ENCODE measurements around a stretch of chr20.

GRCh38 chr20:40287233-40287799, 401.7 kb downstream of the MAFB start:
- PRO-cap, result no peak
- RAMPAGE, long total RNA, result no peak

GRCh38 chr20:40464696-40465026, 224.4 kb downstream of the MAFB start:
- PRO-cap, result no peak
- RAMPAGE, long total RNA, result no peak

DNA sequence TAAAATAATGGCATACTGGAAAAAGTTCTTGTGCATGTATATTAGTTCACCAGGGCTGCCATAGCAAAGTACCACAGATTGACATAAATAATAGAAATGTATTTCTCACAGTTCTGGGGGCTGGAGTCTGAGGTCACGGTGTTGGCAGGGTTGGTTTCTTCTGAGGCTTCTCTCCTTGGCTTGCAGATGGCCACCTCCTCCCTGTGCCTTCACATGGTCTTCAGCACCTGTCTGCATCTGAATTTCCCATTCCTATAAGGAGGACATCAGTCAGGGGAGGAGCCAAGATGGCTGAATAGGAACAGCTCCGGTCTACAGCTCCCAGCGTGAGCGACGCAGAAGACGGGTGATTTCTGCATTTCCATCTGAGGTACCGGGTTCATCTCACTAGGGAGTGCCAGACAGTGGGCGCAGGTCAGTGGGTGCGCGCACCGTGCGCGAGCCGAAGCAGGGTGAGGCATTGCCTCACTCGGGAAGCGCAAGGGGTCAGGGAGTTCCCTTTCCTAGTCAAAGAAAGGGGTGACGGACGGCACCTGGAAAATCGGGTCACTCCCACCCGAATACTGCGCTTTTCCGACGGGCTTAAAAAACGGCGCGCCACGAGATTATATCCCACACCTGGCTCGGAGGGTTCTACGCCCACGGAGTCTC, 69.9 kb downstream of the MAFB start:
- PRO-cap, result unidirectional peak, plus-strand start at position 269 of the sequence
- RAMPAGE, long total RNA, result no peak

DNA sequence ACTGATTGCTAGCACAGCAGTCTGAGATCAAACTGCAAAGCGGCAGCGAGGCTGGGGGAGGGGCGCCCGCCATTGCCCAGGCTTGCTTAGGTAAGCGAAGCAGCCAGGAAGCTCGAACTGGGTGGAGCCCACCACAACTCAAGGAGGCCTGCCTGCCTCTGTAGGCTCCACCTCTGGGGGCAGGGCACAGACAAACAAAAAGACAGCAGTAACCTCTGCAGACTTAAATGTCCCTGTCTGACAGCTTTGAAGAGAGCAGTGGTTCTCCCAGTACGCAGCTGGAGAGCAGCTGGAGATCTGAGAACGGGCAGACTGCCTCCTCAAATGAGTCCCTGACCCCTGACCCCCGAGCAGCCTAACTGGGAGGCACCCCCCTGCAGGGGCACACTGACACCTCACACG, 69.3 kb downstream of the MAFB start:
- PRO-cap, result unidirectional peak, minus-strand start at position 94 of the sequence
- RAMPAGE, long total RNA, result no peak

DNA sequence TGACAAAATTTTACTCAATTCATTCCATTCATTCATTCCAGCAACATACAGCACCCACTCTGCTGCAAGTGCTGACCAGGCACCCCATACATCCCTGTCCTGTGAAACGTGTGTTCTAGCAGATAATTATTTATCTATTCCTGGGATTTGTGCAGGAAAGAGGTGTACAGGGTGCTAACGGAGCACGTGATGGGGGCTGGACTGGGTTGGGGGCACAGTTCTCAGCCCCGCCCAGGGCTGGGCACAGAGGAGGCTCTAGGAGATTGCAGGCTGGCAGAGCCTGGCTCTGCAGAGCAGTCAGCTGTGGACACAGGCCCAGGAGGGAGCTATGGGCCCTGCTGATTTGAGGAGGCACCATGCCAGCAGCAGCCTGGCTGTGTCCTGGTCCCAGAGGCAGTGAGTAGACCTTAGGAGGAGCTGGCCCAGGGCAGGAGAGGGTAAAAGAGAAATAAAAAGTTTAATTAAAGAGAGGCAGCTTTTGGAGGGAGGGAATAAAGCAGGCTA, 19.4 kb downstream of the MAFB start:
- PRO-cap, result no peak
- RAMPAGE, long total RNA, result no peak

GRCh38 chr20:40675564-40675958, 13.5 kb downstream of the MAFB start:
- PRO-cap, result no peak
- RAMPAGE, long total RNA, result no peak

DNA sequence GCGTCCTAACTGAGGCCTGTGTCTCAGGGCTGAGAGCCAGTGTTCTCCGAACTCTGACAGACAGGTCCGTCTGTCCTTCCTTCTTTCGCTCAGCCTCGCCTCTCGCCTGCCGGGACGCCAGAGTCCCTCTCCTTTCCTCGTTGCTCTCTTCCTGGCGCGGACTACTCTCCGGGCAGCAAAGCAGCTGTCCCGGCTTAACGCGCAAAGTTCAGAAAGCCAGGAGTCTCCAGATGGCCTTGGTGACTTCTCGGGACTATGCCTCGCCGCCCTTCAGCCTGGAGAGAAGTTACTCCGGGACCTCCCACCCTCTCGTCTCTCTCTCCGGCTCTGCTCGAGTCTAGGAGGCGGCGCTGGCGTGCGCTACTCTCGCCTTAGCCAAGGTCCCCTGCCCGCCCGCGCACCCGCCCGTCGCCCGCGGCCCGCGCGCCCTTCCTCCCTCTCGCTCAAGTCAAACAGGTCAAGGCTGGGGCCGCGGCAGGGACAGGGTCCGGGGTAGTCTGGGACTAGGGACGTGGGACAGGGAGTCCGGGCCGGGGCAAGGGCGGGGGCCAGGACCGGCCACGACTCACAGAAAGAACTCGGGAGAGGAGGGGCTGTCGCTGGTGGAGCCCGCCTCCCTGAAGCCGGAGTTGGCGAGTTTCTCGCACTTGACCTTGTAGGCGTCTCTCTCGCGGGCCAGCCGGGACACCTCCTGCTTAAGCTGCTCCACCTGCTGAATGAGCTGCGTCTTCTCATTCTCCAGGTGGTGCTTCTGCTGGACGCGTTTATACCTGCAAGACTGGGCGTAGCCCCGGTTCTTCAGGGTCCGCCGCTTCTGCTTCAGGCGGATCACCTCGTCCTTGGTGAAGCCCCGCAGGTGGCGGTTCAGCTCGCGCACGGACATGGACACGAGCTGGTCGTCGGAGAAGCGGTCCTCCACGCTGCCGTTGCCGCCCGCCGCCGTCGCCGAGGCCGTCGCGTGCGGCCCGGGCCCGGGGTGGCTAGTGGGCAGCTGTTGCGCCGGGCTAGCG, 1.4 kb downstream of the MAFB start:
- PRO-cap, result unidirectional peak, minus-strand start at position 718 of the sequence
- RAMPAGE, long total RNA, result no peak

DNA sequence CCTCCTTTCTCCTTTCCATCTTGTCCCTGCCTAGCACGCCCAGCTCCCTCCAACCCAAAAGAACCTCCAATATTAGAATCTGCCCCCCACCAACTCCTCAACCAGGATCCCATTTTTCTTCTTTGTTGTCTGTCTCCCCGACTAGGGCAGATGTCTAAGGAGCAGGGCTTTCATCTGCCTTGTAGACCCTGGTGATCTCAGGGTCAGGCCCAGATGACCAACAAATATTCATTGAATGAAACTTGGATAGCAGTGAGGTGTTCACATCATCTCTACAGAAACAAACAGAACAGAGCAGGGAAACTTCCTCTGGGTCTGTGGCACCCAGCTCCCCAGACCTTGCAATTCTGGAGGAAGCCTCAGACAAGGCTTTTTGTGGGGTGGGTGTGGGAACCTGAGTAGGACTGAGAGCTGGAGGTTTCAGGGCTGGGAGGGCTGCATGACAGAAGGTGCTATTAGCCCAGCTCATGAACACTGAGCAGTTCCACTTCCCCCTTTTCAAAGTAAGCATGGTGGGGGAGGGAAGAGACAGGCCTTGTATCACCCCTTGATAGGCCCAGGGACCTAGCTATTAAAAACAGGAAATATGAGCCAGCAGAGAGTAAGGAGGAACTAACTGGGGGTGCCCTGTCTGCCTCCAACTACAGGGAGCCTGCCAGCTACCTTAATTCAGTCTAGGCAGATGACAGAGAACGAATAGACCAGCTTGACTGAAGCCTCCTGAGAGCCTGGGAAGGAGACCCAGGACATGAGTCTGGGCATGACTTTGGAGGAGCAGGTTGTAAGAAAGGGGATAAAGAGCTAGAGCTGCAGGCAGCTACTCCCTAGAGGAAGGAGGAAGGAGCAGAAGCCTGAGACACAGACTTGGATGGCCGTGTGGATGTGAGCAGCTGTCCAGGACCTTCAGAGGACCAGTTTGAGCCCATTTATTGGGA, 37.2 kb upstream of the TOP1 start:
- PRO-cap, result no peak
- RAMPAGE, long total RNA, result no peak

DNA sequence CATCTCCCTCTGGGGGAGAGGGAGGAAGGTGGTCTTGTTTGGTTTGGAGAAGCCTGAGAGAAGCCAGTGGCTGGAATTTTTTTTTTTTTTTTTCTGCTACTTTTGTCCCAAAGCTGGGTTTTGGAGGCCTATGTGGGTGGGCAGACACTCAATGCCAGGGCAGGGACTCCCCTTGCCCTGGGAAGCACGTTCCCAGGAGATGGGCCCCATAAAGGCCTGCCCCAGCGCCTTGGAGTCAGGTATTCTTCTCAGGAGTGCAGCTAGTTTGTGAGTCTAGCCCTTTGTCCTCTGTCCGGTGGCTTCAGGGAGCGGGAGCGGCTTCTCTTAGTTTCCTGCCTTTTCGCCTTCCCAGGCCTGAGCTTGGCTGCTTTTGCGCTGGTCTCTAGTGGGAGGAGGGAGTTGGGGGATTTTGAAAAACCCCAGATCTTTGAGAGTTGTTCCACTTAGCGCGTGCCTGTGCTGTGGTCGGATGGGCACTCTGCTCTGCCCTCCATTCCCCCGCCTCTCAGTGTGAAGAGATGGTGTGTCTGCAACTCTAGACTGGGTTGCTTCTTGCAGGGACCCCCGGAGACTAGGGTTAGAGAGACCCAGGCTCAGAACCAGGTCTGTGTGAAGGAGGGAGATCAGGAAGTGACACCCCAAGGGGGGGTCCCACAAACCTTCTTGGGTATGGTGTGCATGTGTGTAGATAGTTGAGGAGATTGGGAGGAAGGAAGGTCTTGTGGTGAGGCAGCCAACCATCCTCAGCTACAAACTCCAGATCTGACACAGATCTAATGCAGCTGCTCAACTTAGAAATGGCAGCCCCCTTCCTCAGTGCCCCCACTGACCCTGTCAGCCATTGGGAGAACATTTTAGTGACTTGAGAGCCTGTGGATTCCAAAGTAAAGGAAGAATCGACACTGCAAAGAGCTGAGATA, 1.3 kb downstream of the PLCG1 start:
- PRO-cap, result bidirectional peak, plus-strand start at position 238 of the sequence, minus-strand start at position 247 of the sequence; bidirectional peak, plus-strand start at position 284 of the sequence, minus-strand start at position 267 of the sequence; bidirectional peak, plus-strand start at position 580 of the sequence, minus-strand start at position 512 of the sequence
- RAMPAGE, long total RNA, result no peak

DNA sequence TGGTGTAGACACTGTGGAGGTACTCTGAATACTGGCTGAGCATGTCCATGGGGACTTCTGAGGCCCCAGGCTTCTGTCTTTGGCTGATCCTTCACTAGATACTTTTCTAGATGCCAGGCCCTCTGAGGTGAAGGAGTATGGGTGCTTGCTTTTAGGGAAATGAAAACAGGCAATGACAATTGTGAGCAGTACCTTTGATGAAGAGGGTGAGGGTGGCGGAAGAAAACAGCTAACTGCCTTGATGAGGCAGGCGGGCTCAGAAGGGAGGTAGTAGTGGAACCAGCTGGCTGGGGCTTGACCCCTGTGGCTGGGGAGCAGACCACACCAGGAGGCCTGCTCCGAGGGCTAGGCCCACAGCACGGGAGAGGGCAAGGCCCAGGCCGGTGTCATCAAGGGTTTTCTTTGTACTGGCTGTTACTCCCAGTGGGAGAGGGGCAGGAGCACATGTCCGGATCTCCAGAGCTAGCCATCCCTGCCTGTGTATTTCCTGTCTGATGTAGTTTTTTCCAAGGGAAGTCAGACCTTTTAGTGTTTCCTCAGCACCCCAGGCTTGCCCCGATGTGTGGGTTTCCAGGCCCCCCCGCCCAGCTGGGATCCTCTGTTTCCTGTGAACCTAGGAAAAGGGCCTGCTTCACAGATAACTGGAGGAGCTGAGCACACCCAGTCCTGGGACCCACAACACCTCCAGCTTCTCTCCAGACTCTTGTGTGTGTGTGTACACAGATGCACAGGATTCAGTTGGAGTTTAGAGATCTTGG, 4.0 kb downstream of the PLCG1 start:
- PRO-cap, result no peak
- RAMPAGE, long total RNA, result no peak

- PRO-cap, result no peak
- RAMPAGE, long total RNA, result no peak
These were observed 26.2 kb upstream of the EMILIN3 start for GRCh38 chr20:41392825-41393286.

- PRO-cap, result no peak
- RAMPAGE, long total RNA, result no peak
These were observed 61.7 kb upstream of the EMILIN3 start for GRCh38 chr20:41428176-41428791.

- PRO-cap, result unidirectional peak, plus-strand start at chr20:41969677
- RAMPAGE, long total RNA, result no peak
These were observed 351.4 kb upstream of the CHD6 start for GRCh38 chr20:41969475-41970048.

DNA sequence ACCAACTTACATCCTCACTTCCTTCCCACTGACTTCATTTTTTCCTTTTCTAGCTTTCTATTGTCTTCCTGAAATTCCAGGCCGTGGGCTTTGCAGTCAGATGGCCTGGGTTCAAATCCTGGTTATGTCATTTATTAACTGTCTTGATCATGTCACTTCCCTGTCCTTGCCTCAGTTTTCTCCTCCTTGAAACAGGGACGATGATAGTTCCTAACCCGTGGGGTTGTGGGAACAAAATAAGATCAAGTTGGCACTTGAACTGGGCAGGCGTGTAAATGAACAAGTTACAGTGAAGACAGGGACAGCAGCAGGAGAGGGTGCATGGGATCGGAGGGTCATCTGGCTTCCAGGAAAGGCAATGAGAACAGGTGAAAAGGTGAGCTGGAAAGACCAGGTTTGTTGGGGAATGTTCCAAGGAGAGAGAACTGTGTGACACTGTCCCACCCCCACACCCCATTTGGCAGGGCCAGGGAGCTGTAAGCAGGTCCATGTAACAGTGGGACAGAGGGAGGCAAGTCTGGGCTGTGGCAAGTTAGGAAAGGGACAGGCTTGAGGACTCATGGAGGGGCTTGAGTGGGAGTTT, 637 bp downstream of the SGK2 start:
- PRO-cap, result no peak
- RAMPAGE, long total RNA, result no peak

DNA sequence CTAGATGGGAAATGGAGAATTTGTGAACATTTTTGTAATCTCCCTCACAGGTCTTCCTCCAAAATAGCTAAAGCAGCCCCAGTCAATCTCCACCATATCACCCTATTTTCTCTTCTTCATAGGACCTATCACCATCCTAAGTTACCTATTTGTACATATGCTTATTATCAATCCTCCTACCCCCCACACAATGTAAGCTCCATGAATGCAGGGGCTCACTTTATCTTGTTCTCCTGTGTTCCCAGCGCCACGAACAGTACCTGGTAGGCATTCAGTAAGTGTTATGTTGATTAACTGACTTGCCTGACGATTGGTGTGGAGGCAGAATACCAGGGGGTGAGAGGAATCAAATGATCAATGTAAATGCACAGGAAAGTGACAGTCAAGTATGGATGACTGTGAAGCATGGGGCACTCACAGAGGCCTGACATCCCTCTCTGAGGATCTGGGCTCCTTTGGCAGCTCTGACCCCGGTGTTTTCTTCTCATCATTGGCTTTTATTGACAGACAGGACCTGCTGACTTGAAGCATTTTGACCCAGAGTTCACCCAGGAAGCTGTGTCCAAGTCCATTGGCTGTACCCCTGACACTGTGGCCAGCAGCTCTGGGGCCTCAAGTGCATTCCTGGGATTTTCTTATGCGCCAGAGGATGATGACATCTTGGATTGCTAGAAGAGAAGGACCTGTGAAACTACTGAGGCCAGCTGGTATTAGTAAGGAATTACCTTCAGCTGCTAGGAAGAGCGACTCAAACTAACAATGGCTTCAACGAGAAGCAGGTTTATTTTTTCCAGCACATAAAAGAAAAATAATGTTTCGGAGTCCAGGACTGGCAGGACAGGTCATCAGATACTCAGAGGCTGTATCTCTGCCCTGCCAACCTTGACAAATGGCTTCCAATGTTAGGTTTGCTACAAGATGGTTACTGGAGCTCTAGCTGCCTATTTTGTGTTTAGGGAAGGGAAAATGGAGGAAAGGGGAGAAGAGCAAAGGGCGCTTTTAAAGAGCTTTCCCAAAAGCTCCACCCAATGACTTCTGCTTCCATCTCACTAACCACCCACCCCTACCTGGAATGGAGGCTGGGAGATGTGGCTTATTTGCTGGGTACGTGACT, 6.0 kb upstream of the IFT52 start:
- PRO-cap, result bidirectional peak, plus-strand start at position 378 of the sequence, minus-strand start at position 258 of the sequence; bidirectional peak, plus-strand start at position 652 of the sequence, minus-strand start at position 591 of the sequence
- RAMPAGE, long total RNA, result no peak

DNA sequence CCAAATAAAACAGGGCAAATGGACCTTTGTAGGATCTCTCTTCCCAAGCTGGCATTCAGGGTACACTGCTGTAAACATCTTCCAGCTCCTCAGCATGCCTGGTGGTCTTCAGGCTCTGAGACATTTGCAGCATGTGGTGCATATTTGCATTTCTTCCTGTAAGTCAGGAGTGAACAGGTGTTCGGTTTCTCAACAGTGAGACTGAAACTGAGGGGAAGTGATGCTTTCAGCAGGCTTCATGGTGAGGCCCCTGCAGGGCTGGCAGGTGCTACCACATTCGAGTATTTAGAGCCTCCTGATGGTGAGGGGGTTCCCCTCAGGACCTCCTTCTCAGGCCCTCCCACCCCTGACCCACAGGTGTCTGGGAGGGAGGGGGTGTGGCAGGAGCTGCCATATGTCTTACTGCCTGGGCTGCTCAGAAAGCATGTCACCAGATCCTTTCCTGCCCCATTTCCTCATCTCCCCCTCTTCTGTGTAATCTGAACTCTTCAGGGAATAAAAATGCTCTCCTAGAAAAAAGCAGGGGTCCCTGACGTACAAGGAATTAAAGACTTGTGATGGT, 15.1 kb downstream of the MYBL2 start:
- PRO-cap, result no peak
- RAMPAGE, long total RNA, result no peak

GRCh38 chr20:43916279-43917202, 1.9 kb downstream of the TOX2 start:
- PRO-cap, result no peak
- RAMPAGE, long total RNA, result no peak

GRCh38 chr20:44019930-44020403, 105.3 kb downstream of the TOX2 start:
- PRO-cap, result no peak
- RAMPAGE, long total RNA, result no peak

DNA sequence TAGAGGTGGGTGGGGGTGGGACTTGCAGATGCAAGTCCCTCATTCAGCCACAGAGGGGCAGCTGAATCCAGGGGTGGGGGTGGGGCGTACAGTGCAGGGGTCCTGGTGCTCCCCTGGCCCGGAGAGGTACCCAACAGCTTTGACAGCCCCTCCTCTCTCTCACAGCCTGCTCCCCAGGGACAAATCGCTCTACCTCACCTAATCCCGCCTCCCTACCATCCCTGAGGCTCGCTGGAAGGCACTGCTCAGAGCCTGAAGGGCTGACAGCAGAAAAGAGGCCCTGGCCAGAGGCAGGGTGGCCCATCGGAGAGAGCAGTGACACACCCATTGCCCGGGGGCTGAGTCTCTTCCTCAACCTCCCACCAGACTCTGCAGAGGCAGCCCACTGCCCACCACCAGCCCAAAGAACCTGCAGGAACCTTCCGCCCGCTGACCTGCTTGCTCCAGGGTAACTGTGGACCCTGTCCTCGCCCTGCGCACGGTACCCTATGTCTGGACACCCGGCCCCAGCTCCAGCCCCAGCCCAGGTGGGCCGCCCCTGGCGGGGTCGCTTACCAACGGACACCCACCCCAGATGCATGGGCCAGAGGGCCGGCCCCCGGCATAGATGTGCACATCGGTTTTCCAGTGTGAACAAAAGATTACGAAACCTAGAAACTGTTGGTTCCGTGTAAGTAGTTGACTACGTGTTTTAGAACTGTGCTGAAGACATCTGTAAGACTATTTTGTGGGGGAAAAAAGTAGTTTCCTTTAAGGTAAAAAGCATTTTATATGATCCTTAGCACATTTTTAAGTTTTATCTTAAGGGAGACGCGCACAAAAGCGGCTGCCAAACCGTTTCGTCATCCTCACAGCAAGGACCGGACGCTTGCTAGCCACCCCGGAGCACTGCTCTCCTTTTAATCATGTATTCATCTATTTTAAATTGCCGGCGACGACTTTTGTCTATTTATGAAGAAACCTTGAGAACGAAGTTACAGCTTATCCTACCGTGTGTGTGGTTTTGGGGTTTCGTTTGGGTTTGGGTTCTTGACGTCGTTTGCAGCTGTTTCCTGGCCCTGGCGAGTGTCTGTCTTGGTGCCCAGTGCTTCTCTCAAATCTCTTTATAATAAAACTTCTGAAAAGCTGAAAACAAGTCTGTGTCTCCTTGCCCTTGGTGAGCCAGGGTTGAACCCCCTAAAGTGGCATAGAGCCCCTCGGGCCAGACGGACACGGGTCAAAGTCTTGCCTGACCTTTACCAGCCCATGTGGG, 118.1 kb downstream of the JPH2 start:
- PRO-cap, result no peak
- RAMPAGE, long total RNA, result no peak

DNA sequence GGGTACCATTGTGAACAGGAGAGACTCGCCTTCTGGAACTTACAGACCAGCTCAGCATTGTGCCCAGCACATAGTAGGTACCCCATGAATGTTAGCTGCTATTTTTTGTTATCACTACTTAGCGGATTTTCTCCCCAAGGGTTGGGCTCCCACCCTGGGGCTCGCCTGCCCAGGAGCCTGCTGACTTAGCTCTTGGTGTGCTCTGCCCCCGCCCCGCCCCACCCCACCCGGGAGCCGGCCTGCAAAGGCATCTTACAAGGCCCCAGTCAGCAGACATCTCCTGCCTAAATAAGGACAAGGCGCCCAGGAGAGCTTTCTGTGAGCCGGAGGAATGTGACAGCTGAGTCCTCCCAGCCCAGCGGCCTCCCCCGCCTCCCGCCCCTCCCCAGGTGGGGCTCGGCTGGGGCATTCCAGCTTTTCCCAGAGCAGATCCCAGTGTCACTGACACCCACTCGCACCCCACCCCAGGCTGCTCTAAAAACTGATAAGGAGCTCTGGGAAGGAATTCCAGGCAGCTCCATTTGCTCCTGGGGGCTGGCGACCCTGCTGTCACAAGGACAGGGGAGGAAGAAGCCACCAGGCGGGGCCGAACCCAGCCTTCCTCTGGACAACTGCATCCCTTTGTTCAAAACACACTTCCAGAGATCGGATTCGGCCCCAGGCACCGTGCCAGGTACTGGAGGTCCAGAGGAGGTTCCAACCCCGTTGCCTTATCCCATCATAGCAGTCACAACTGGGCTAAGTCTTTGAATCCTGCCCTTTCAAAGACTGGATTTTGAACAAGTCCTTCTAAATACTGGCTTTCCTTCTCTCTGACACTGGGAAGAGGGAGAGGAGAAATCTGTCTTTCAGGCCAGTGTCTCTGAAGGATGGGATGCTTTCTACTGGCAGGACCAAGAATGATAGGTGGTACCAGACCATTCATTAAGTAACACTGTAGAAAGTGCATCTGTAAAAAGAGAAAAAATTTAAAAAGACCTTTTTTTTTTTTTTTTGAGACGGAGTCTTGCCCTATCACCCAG, 49.6 kb downstream of the JPH2 start:
- PRO-cap, result bidirectional peak, plus-strand start at position 428 of the sequence, minus-strand start at position 282 of the sequence
- RAMPAGE, long total RNA, result no peak